REH cell (cell line): ENCODE results near the gene CPA4.

DNA sequence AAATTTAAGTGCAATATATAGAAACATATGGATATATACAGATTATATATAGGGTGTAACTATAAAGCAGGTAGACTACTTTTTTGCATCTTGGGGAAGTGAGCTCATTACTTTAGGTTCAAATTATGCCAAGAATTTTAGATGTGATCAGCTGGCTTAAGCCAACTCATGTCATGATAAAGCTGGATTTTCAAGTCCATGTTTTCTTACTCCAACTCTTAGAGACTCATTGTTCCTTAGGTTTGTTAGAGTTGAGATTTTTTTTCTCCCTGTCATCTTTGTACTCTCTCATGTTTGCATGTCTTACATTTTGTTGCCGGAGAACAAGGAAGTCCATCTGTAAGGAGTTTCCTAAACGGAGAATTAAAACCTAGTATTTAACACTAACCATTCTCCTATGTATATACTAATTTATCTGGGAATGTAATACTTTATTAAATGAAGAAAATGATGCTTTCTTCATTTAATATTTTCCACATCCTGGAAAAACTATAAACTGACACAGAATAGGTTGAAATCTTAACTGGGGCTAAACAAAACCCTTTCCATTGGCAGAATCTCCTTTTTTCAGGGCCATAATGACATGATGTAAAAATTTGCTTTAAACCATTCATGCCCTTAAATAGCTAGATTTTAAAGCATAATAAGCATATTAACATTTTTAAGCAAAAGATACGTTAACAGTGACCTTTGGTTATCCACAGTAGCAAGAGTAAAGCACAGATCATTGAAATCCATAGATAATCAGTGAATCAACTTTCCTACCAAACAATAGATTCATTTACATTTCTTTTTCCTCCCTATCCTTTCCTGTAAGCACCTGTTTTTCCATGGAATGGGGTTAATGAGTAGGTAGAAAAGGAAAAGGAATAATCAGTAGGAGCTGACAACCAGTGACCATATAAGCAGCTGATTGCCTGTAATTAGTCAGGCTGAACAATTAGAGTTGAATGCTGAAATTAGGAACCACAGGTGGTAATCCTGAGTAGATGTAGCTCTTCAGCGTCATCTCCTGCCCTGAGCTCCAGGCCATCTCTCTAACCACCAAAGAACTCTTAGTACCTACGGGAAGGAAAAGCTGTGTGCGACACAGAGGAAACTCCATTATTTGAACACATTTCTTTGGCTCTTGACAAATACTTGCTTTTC lies 63.4 kb downstream of the KLHDC10 start:
- PRO-cap, result no peak

DNA sequence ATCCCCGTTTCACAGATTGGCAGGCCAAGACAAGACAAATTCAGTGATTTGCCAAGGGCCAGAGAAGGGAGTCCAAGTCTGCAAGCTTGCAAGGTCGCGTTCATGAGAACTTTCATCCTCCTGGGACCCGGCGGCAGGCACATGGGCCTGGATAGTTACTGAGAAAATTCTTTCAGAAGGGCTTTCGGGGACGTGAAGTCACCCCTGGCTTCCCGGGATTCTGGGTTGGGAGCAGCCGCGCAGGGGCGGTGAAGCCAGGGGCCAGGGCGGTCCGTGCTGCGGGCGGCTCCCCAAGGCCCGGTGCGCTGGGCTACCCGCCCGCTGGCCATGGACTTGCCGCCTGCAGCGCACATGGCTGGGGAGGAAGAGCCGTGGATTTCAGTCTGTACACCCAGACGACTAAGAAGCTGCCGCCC lies 64.7 kb downstream of the TMEM209 start:
- PRO-cap, result no peak

DNA sequence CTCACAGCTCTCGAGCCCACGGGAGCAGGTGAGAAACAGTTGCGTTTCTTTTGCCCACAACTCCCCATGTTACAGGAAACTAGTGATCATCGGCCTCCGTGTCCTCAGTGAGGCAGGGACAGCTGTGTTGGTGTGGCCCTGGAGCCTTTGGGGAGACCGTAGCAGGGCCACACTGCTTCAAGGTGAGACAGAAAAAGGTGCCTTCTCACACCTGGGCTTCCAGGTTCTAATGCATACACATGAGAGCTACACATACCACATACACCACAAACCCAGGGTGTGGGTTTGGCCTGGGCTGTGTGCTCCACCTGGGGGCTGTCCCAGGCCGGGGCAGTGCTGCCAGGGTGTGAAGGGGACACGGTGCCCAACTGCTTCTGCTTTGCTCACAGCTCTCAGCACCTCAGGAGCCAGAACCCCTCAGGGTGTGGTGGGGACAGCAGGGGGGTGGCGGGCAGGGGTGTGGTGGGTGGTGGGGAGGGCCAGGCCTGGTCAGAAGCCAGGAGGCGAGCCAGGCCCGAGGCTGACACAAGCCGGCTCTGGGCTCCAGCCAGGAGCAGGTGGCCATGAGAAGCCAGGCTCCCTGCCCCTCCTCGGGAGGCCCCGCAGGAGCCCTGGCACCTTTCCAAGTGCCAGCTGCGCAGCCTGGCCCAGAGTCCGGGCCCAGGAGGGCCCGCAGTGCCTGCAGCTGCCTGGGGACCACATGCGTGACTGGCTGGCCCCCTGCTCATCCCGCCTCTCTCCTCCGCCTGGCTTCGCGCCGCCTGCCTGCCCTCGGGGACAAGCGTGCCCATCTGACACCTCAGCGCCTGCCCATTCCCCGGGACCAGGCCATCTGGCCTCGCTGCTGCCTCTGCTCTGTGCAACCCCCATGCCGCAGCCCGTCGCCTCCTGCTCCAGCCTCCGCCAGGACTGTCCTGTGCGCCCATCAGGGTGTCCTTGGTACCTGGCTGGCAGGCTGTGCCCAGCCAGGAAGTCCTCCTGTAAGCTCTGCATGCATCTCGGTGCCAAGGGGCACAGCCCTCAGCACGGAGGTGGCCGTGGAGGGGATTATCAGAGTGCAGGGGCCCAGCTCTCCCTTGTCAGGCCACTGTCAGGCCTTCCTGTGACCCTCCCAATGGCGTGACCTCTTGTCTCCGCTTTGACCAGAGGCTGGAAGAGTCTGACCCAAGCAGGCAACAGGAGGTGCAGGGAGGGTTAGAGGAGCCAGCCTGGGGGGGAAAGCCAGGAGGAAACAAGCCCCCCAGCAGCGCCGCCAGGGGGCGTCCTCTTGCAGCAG lies 50.8 kb downstream of the TMEM209 start:
- PRO-cap, result no peak

DNA sequence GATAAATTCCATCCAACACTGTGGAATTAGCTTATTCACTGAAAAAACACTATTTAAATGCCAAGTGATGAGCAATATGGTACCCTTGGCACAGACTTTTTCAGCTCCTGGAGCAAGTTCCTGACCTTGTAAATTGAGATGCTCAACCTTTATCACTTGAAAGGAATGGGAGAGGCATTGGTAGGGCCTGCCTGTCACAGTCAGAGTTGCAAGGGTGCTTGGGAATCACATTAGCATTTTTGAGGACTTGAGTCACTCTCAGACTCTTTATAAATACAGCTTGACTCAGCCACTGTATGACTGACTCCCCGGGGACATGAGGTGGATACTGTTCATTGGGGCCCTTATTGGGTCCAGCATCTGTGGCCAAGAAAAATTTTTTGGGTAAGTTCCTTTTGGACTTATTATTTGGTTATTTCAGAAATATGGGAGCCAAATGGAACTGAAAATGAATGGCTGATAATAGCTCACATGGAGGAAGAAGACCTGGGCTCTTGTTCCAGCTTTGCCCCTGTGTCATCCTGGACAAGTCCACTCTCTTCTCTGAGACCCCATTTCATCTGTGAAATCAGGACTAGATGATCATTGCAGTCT lies at the start of gene CPA4:
CPA4 (plus strand) TSS at position 297 of the 594 bp plus-strand sequence.
- PRO-cap, result no peak

DNA sequence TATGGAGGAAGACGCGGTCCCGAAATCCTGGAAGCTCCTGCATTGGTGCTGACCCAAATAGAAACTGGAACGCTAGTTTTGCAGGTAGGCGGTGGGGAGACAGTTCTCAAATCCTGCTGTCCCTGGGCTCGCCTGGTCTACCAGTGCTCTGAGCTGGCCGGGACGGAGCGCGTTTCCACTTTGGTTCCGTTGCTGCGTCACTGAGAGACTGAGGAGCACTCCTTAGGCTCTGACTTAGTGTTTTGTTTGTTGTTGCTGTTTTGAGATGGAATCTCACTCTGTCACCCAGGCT lies 15.3 kb downstream of the CPA4 start:
- PRO-cap, result no peak

- PRO-cap, result no peak
Measured at GRCh38 chr7:130351170-130352231, 6.9 kb downstream of the CPA5 start.

- PRO-cap, result no peak
Measured at GRCh38 chr7:130355986-130356788, 11.6 kb downstream of the CPA5 start.

DNA sequence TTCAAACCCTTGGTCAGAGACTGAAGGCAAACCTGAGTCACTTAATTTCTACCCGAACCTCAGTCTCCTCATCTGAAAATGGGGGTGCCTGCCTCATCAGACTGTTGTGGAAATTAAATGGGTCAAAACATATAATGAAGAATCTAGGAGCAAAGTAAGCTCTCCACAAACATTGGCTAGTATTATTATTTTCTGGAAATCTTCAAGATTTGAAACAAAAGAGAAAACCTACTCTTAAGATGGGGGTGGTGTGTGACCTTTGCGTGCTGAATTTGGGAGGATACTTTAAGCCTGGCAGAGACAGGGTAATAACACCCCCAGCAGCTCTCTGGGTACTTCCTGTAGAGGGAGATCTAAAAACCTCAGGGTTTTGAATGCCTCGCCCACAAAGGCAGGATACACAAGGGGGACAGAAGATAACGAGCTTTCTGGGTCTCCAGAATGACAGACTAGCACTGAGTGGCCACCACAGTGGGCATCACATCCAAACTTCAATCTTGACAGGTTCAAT lies 14.0 kb downstream of the CPA1 start:
- PRO-cap, result no peak

DNA sequence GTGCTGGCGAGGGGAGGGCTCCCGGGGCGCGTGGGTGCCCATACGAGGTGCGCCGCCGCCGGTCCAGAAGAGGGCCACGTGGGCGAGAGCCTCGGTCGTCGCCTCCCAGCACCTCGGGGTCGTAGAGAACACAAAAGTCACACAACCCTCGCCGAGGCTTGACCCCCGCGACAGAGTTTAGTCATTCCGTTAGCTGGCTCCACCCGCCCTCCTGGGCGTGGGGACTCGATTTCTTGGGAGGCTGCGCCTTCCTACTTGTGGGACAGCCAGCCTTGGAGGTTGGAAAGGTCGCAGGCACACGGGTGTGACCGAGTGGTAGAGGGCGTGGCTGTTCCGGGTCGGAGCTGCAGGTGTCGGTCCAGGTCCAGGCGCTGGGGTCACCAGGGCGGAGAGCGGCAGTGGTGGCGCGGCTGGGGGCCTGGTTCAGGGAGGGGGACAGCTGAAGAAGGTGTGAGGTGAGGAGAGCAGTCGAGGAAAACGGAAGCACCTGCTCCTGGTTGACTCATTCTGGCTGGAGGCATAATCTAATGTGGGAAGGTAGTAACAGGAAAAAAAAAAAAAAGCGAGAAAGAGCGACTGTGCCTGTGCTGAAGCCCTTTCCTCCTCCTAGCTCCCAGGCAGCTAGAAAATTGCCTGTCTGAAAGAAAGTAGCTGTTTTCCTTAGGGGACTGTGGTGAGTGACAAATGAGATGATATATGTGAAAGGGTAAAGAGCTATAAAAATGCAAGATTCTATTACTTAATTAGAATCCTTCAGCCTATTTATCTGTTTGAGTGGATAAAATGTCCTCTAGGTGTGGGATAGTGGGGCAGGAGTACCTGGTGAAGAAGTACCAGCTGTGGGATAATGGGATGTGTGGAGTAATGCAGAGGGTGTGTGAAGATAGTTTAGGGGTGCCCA lies 5.1 kb upstream of the MEST start:
- PRO-cap, result unidirectional peak, minus-strand start at position 132 of the sequence

GRCh38 chr7:130538382-130539532 lies 46.9 kb downstream of the MEST start:
- PRO-cap, result no peak

DNA sequence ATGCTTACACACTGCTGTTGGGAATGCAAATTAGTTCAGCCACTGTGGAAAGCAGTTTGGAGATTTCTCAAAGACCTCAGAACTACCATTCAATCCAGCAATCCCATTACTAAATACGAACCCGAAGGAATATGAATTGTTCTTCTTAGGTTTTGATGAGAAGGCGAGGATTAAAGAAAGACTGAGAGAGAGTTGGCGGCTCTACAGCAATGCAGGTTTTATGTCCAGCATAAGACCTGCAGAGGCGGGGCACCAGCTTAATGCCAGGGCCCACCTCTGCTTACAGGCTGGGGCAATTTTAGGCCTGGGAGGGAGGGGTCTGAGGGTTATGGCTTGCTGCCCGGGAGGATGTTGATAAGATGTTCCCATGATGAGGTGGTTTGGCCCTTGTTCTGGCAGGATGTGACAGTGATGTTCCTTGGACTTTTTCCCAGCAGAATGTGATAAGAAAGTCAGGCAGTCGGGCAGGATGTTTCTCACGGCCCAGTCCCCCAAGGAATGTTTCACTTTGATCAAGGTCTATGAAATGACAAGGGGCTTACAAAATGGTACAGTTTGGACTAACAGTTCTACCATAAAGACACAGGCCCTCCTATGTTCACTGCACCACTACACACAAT lies 74.6 kb downstream of the MEST start:
- PRO-cap, result no peak

- PRO-cap, result no peak
Measured at GRCh38 chr7:130925466-130925785, 191.4 kb upstream of the KLF14 start.

DNA sequence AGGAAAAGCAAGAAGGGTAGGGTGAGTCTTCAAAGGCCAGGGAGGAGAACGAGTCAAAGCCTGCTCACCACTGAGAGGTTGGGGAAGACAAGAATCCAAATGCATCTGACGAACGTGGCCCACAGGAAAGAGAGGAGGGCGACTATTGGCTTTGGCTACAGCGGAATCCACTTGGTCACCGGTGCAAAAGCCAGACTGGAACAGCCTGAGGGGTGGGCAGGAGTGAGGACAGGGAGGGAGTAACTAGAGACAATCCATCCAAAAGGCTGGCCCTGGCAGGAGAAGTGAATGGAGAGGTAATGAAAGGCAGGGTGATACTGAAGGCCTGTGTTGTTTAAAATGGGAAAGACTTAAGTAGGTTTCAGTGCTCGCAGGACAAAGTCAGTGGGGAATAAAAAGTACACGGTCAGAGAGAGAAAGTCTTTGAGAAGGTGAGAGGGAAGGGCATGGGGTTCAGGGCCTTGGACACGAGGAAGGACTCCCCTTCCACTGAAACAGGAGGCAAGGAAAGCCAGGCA lies 216.9 kb upstream of the KLF14 start:
- PRO-cap, result no peak

DNA sequence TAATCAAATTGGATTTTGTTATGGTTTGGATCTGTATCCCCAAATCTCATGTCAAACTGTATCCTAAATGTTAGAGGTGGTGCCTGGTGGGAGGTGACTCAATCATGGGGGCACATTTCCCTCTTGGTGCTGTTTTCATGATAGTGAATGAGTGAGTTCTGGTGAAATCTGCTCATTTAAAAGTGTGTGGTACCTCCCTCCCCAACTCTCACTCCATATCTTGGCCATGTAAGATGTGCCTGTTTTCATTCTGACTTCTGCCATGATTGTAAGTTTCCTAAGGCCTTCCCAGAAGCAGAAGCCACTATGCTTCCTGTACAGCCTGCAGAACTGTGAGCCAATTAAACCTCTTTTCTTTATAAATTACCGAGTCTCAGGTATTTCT lies 239.7 kb upstream of the KLF14 start:
- PRO-cap, result no peak

DNA sequence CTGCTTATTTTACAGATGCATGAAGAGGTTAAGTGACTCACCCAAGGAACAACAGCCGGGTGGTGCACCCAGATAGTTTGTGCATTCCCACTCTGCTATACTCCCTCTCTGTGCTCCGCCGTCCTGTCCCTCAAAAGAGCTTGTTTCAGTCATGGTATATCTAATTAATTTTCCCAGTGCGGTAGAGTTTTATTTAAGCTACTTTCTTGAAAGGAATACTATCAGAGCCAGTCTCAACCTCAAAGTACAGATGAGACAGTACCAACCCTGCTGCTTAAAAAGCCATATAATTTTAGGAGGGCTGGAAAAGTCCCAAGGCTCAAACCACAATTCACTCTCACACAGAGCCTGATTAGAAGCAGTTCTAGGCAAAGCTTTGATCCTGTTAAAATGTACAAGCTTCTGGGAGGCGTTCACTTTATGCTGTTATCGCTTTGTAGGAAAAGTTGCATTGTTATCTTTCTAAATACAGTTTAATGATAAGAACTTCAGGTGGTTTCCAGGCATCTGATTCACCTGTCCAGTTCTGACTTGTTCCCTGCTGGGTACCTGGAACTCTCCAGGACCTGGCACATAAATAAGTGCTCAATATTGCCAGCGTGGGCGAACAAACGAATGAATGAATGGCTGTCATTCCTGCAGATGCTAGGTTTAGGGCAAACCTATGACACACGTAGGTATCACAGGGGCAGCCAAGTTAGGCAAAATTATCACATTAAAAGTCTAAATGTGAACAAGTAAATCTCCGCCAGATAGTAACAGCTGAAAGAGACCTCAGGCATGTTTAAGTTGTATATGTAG lies 261.6 kb upstream of the KLF14 start:
- PRO-cap, result no peak

GRCh38 chr7:130996178-130996695 lies 262.2 kb upstream of the KLF14 start:
- PRO-cap, result no peak

DNA sequence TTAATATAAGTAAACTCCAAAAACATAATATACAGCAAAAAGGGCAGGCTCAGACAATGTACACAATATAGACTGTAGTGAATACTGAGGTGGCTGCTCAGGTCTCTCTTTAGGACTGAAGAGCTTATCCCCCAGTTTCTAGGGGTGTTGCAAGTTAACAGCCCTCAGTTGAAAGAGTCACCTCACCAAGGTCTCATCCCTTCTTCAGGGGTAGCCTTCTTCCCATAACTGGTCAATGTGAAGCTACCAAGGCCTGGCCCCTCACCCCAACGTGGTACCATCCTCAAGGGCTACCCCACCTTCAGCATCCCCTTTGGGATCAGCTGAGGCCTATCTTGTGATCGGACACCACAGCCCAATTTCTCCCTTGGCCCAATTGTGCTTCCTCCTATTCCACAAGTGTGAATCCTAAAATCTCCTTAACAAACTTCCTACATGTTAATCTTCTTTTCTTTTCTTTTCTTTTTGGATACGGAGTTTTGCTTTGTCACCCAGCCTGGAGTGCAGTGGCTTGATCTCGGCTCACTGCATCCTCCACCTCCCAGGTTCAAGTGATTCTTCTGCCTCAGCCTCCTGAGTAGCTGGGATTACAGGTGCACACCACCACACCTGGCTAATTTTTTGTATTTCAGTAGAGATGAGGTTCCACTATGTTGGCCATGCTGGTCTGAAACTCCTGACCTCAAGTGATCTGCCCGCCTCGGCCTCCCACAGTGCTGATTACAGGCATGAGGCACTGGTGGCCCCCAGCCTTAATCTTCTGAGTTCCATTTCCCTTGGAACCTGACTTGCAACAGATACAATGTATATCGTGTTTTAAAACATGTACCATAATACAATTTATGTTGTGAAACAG lies 289.4 kb upstream of the MKLN1 start:
- PRO-cap, result no peak

- PRO-cap, result no peak
Measured at GRCh38 chr7:131087889-131088913, 239.5 kb upstream of the MKLN1 start.

GRCh38 chr7:131097596-131098164 lies 230.0 kb upstream of the MKLN1 start:
- PRO-cap, result no peak

DNA sequence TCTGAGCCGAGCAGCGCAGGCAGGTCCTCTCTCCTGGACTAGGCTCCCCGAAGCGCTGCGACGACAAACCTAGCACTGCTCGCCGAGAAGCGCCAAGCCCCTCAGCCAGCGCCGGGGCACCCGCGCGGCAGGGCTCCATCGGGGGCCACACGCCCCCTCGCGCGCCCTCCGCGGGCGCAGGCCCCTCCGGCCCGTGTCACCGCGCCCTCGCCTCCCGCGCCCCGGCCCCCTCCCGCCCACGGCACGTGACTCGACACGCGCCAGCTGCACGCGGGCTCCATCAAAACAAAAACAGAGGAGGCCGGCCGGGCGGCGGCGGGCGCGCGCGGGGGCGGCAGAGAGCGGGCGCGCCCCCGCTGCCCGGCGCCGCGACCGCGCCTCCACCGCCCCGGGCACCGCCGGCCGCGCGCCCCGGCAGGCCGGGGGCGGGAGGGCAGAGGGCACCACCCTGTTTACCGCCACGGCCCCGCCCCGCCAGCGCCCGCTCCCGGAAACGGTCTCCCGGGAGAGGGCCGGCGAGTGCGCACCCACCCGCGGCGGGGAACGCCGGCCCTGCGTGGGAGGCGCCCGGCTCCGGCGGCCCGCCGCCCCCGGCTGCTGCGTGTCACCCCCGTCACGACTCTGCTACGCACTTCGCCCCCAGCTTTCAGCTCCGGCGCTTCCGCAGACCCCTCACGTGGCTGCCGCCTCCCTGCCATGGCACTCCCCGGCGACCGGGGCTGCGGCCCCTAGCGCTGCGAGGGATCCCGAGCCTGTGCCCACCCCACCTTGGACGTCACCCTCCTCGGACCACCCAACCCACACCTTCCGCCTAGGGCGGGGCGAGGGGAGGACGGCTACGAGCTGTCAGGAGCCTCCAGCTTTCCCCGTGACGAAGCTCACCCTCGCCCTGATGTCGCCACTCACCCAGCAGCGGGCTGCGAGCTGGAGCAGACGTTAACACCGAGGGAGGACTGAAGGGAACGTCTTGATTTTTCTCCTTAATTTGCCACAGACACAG lies 221.7 kb upstream of the MKLN1 start:
- PRO-cap, result bidirectional peak, plus-strand start at position 288 of the sequence, minus-strand start at position 293 of the sequence; bidirectional peak, plus-strand start at position 675 of the sequence, minus-strand start at position 756 of the sequence